Measurements from ENCODE around the genes SCUBE1 and PRR5.

DNA sequence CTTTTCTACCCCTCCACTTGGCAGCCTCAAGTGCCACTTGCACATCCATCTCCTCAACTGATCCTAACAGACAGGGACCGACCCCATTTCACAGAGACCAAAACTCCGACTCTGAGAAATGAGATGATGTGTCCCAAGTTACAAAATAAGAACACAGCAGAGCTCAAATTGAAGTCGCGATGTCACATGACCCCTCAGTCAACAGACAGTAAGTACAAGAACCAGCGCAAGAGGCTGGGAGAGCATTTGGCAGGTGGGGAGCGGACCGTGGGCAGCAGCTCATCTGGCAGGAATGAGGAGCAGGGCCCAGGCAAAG is 34.4 kb downstream of the SCUBE1 start:
- PRO-cap = no peak

DNA sequence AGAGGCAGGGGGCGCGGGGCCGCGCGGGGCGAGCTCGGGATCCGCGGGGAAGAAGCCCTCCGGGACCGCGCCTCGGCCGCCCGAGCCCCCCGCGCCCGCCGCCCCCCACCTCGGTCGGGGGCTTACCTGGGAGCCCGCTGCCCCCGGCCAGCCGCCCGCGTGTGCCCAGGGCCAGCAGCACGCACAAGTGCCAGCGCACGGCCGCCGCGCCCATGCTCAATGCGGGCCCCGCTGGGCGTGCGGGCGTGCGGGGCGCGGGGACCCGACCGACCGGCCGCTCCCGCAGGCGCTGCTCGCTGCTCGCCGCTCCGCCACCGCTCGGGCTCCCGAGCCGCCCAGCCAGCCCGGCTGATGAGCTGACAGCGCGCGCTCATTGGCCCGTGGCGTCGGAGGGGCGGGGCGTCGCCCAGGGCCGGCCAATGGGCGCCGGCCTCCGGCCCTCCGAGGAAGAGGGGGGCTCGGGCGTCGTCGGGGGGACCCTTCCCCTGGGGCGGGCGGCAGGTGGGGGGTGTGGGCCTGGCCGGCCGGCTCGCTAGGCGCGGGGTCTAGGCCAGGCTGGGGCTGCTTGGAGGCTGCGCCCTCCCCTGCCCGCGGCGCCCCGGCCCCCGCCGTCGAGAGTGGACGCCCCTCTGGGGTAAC is at the start of gene SCUBE1:
TSS of gene SCUBE1 (minus strand) at position 325 of the 639 bp plus-strand sequence.
- PRO-cap = no peak

DNA sequence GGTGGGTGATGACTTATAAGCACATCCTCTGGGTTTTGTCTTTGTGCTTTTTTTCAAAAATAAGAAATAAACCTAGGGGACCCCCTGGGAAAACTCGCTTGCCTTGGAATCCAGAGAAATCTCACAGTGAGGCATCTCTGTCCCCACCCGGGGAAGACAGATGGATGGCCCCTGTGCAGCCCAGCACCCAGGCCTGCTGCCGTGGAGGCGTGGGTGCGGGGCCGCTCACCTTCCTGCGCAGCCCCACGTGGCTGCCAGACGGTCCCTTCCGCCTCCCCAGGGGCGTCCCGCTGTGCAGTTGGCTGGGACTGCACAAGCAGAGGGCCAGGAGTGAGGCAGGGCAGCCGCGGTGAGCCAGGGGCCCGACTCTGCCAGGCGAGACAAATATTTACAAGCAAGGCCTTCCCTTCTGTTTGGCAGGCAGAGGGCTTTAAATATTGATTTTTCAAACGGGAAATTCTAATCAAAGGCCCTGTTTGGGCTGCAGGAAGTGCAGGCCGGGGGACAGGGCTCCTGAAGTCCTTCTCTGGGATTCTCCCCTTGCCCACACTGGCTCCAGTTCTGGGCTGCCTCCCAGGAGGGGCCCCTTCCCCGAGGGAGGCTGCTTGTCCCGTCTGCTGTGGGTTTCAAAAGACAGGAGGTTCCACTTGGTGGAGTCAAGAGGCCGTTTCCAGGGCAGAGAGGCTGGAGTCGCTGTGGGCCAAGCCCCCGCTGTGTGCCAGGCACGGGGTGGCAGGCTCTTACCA is 24.4 kb downstream of the MPPED1 start:
- PRO-cap = no peak

GRCh38 chr22:43829001-43829745 is 17.1 kb upstream of the EFCAB6 start:
- PRO-cap = no peak

DNA sequence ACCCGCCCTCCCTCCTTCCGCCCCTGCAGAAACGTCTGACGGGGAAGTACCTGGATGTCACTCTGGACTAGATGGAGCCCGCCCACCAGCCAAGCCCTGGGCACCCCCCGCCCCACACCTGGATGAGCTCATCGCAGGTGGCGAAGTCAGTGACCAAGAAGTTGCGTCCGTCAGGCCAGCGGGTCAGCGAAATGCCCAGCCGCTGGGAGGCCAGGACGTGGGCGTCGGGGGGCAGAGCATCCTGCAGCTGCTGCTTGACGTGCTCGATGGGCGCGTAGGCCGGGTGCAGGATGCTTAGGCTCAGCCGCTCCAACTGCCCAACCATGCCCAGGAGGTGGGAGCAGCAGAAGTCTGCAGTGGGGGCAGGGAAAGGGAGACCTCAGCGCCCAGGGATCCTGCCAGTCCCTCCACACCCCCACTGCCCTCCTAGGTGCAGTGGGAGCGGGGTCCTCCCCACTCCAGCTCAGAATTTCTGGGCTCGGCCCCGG is 825 bp downstream of the PNPLA5 start:
- PRO-cap = no peak

- PRO-cap = no peak
Measured at GRCh38 chr22:44049304-44050198, 25.4 kb downstream of the PARVB start.

DNA sequence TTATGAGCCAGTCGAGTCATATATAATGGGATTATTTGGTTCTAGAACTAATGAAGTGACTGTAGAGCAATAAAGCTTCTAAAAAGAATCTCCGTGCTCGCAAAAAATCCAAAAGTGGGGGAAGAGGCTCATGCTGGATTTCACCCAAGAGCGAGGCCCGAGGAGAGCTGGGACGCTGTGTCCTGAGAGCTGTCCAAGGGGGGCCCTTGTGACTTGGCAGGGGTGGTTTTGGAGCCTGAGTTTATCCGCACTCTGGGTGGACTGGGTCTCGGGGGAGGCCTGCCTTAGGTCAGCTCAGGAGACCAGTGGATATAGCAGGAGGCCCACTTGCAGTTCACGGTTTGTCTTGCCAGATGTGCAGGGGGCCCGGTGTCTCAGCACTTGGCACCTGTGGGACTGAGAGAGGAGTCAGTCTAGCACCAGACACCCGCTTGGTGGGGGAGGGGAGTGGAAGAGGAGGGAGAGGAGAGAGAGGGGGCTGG is 33.2 kb downstream of the PARVB start:
- PRO-cap = no peak

GRCh38 chr22:44129026-44129445 is 51.7 kb upstream of the PARVG start:
- PRO-cap = no peak

DNA sequence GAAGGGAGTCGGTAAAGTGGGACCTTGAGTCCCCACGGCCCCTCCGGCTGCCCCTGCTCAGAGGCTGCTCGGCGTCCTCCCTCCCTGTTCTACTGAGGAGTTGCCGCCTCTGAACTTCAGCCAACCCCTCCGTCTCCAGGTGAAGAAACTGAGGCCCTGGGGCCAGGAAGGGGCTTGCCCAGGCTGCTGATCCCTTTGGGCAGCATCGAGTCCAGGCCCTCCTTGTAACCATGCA is 1.2 kb downstream of the PARVG start:
- PRO-cap = unidirectional peak, minus-strand start at position 94 of the sequence

GRCh38 chr22:44337557-44338142 is 24.9 kb upstream of the SHISAL1 start:
- PRO-cap = no peak

DNA sequence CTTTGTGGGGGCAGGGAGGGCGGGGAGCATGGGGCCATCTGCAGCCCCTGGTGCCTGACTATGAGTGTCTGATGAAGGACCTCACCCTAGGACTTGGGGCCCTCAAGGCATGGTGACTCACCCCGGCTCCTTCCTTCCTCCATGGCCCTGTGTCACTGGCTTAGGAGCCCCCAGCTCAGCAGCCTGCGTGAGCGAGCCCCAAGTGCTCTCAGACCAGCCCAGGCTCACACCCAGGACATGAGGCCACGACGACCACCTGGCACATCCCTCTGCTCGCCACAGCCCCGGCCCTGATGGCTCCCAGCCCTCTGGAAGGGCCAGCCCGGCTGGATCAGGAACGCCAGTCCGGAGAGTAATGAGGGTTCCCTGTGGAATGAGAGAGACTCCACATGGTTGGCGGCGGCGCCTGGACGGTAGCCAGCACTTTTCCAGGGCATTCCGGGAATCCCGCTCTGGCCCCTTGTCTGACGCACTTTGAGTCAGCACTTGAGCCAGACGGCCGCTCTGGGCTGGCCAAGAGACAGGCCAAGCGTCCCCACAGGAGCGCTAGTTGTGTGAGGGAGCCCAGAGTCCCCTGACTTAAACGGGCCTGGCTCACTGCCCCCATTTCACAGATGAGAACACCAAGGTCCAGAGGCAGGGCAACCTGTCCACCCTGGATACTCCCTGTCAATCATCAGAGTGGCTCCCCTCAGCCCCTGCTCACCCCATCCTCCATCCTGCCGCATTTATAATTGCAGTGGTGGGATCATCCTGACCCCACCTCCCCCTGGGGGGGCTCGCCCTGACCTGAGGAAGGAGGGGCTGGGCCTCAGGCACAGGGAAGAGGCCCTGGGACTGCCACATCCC is 50.8 kb upstream of the SHISAL1 start:
- PRO-cap = no peak

DNA sequence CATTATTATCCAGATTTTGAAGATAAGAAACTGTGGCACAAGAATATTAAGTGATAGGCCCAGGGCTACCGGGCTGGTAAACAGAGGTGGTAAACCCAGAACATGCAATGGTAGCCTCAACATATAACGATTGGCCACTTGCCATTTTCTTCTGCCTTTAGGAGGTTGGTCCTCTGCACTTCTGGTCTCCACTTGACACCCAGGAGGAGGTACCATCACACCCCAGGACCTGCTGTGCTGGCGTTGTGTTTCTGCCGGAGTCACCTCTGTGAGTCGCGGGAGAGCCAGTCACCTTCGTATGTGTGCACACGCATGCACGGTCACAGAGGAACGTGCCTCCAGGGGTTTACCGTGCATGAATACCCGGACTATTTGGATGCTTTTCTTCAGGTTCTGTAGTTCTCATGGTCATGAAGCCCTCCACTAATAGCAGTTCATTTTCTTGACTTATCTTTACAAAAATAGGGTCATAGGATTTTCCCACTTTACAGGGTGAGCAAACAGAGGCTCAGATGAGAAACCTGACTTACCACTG is 42.4 kb downstream of the RTL6 start:
- PRO-cap = no peak

DNA sequence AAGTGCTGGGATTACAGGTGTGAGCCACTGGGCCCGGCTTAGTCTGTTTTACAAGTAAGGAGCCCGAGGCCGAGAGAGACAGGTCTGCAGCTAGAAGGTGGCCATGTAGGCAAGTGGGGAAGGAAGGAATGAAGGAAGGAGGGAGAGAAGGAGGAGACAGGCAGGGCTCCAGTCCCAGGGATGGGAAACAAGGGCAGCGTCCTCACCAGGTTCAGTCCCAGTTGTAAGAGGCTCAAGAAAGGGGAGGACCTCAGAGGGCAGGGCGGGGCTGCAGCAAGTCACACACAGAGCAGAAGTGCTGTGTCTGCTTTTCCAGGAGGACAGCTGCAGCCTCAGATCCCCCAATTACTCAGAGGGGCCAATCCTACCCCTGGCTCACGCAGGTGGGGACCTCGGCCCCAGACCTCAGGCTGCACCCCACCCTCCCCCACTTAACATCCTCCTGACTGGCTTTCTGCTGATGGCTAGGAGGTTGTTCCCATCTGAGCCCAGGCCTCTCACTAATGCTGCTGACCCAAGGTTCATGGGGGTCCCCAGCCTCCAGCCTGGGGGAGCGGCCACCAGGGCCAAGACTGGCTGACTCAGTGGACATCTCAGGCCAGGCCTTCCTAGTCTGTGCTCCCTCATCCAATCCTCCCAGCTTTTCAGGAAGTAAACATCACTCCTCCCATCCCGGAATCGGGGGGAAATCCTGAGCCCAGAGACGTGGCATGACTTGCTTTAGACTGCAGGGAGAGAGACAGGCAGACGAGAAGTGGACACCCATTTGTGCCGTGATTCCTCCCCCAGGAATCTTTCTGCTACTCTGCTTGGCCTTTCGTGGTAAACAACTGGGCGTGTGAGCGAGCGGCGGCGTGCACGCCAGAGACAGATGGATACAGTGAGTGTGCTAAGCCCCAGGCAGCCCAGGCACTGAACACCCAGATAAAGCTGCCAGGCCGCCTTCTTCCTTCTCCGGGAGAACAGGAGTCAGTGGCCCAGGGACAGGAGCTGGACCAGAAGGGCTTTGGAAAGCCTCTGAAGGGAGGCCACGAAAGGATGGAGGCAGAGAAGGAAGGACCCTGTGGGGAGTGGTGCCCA is 53.4 kb upstream of the PRR5 start:
- PRO-cap = no peak

GRCh38 chr22:44658309-44658922 is 43.6 kb upstream of the PRR5 start:
- PRO-cap = no peak

DNA sequence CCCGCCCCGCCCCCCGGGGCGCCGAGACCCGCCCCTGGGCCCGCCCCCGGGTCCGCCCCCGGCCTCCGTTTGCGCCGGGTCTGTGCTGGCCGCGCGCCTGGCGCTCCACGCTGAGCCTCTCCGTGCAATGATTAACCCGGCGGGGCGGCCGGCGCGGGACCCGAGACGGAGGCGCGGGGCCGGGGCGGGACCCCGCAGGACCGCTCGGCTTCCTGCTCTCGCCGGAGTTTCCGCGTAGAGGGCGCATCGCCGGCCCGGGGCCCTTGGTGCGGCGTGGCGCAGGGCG is at the start of gene PRR5:
TSS of gene PRR5 (plus strand) at position 61 of the 286 bp plus-strand sequence.
- PRO-cap = no peak

- PRO-cap = no peak
Measured at GRCh38 chr22:45008219-45008649, 1.6 kb downstream of the PHF21B start.

DNA sequence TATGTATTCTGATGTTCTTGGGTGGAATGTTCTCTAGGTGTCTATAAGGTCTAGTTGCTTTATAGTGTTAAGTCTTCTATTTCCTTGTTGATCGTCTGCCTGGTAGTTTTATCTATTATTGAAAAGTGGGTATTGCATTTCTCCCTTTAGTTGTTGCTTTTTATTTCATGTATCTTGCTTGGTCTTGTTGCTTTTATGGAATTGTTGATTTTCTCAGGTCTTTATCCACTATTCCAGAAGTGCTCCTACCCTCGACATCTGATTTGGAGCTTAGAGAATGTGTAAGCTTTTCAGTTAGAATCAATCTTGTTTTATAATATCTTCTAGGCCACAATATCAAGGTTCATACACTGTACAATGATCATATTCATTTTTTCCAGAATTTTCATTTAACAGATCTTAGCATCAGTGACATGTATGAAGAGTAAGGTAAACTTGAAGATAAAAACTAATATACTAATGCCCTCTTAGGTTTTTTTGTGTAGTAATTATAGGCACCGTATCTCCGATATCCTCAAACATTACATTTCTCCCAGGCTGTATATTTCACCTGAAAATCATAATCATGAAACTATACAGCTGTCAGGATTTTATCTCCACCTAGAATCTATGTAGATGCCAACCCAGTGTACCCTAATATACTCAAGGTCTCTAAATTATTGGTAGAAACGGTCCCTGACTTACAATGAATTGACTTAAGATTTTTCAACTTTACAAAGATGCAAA is 15.1 kb upstream of the NUP50 start:
- PRO-cap = no peak

DNA sequence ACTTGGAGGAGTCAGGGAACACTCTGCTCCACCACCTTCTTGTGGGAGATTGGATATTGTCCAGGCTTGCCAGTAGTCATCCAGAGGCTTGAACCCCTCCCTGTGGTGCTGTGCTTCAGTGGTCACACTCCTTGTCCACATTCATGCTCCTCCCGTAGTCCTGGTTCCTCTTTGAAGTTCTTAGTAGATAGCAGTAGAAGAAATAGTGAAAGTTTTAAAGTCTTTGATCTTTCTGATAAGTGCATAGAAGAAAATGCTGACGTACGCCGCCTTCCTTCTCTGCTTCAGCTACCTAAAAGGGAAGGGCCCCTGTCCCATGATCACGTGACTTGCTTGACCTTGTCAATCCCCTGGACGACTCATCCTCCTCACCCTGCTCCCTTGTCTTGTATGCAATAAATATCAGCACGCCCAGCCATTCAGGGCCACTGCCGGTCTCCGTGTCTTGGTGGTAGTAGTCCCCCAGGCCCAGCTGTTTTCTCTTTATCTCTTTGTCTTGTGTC is 6.1 kb downstream of the NUP50 start:
- PRO-cap = no peak

DNA sequence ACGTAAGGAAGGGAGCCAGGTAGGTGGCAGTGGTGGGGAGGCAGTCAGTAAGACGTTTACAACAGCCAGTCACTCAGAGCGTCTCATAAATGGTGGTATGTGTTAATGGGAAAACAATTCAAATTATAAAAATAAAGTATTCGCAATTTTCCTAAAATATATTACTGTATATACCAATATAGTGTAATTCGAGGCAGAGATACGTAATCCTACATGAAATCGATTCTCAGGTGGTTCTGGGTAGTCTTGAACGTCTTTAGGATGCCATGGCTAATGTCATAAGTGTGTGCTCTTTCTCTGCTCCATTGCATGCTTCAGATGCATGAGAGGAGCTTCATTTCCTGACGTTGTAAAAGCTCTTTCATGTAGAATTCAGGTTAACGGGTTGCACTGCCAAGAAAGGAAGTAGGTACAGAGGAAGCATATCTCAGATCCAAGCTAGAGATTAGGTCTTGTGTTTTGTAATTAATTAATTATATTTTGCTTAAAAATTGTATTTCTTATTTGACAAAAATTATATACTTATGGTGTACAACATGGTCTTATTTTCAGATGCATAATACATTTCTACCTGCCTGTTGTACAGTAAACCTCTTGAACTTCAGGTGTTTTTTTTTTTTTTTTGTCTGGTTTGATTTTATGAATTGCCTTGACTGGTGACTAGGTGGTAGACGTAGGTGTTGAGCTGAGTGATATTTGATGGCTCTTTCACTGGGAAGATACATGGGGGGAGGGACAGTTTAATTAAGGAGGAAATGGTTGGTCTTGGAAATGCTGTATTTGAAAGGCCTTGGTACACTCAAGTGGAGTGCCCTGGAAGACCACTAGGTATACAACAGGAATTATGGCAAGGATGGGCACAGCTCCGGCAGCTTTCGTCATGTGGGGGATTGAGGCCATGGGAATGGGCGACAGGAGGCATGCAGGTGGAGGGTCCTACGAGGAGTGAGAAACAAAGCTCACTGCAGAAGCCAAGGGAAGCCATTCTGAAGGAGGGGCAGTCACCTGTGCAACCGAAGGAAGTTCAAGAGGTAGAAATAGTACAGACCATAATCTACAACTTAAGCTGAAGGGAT is 9.3 kb downstream of the NUP50 start:
- PRO-cap = no peak

DNA sequence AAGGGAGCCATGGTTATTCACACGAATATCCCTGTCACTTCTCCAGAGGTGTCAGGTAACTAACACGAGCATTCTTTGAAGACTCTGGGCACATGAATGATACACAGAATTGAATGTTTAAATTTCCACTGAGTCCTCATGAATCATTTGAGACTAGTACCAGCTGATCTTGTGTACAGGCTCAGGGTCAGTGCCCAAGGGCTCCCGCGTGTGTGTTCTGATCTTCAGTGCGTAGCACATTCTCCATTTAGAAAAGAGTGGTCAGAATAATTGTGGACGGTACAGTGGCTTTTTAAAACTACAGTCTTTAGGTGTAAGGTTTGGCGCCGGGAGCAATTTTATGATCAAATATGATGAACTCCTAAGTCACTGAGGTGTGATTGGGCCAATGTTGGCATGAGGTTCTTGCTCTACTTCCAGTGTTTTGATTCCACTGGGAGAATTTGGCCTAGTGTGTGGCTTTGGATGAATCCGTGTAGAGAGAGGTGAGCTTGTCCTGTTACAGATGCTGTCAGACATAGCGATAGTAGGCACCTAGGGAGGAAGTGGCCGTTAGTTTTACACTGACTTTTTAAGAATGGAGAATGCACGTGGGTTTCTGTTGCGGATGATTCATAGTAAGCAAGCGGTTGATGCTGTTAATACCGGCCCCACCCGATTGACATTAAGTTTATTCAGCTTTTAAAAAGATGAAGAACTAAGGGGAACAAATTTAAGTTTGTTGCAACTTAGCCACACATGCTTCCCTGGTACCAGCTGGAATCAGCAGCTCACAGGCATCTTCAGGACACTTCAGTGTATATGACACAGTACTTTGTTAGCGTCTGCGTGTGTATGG is 22.2 kb downstream of the NUP50 start:
- PRO-cap = no peak

Measured in SUDHL5 (cell line).